ENCODE data around the gene SECISBP2.

GRCh38 chr9:89318313-89319193 is at the start of gene SECISBP2:
SECISBP2 (plus strand) TSS chr9:89318500.
- PRO-cap, 4 experiments = peak in 4 of 4 experiments; most common plus-strand start chr9:89318891 (in 4); most common minus-strand start chr9:89318414 (in 3)
- RAMPAGE, long total RNA, 4 experiments = start-site peak on the plus strand in 4 of 4 experiments, at chr9:89318487-89318555 at its widest, 509 to 1,049 reads per replicate

- PRO-cap, 4 experiments = no peak in any of the 4 experiments
- RAMPAGE, long total RNA, 4 experiments = no peak in any of the 4 experiments
These were observed 27.0 kb downstream of the SECISBP2 start for GRCh38 chr9:89345153-89345881.

- PRO-cap, 4 experiments = no peak in any of the 4 experiments
- RAMPAGE, long total RNA, 4 experiments = no peak in any of the 4 experiments
These were observed 39.5 kb downstream of the SECISBP2 start for GRCh38 chr9:89357840-89358256.

- PRO-cap, 4 experiments = no peak in any of the 4 experiments
- RAMPAGE, long total RNA, 4 experiments = no peak in any of the 4 experiments
These were observed 67.9 kb downstream of the SECISBP2 start for GRCh38 chr9:89386116-89386731.

- PRO-cap, 4 experiments = no peak in any of the 4 experiments
- RAMPAGE, long total RNA, 4 experiments = no peak in any of the 4 experiments
These were observed 70.3 kb downstream of the SEMA4D start for GRCh38 chr9:89427638-89428058.

DNA sequence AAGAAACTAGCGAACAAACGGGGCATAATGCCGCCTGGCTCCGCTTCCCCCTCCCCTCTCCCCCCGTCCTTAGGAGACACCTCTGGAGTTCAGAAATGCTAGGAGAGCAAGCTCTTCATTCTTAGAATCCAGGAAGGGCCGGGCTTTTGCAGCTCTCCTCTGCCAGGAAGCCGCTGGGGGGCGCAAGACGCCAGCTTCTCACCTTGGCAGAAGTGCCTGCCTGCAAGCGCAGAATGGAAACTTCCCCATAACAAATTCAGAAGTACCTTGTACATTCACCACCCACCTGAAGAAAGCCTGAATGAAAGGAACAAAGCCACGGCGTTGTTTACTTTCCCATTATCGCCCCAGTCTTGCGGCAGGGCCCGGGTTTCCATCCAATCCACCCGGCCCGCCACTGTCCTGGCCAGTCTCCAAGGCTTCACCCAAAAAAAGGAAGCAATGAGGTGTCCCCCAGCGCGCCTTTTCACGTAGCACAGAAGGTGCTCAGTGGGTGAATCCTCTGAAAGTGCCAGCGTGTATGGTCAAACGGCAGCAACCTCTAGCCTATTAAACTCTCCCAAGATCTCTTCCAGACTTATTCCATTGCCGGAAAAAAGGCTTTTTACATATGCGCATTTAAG is 1.7 kb upstream of the GADD45G start:
- PRO-cap, 4 experiments = no peak in any of the 4 experiments
- RAMPAGE, long total RNA, 4 experiments = no peak in any of the 4 experiments

- PRO-cap, 4 experiments = no peak in any of the 4 experiments
- RAMPAGE, long total RNA, 4 experiments = no peak in any of the 4 experiments
These were observed 94.8 kb downstream of the GADD45G start for GRCh38 chr9:89699500-89700175.

- PRO-cap, 4 experiments = peak in 4 of 4 experiments; most common plus-strand start chr9:89816208 (in 1); most common minus-strand start chr9:89816043 (in 4)
- RAMPAGE, long total RNA, 4 experiments = no peak in any of the 4 experiments
These were observed 211.1 kb downstream of the GADD45G start for GRCh38 chr9:89815874-89816339.

DNA sequence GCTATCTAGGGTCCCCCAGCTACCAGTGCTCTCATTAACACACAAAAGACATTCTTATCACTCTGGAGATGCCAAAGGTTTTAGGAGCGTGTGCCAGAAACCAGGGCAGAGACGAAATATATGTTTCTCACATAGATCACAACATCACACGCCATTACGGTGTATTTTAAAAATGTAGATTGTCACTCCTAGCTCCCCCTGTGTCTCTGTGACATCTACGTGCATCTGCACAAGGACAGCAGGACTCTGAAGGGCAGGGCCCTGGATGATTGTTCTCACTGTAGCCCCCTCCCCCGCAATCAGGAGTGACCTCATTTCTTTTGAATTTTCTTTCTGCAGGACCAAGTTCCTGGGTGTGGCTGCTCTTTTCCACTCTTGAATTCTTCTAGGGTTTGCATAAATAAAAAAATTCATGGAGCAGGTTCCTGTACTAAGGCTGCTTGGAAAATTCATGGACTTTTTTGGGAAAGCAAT is 311.4 kb downstream of the GADD45G start:
- PRO-cap, 4 experiments = no peak in any of the 4 experiments
- RAMPAGE, long total RNA, 4 experiments = no peak in any of the 4 experiments

GRCh38 chr9:90102186-90102661 is 497.4 kb downstream of the GADD45G start:
- PRO-cap, 4 experiments = no peak in any of the 4 experiments
- RAMPAGE, long total RNA, 4 experiments = no peak in any of the 4 experiments

DNA sequence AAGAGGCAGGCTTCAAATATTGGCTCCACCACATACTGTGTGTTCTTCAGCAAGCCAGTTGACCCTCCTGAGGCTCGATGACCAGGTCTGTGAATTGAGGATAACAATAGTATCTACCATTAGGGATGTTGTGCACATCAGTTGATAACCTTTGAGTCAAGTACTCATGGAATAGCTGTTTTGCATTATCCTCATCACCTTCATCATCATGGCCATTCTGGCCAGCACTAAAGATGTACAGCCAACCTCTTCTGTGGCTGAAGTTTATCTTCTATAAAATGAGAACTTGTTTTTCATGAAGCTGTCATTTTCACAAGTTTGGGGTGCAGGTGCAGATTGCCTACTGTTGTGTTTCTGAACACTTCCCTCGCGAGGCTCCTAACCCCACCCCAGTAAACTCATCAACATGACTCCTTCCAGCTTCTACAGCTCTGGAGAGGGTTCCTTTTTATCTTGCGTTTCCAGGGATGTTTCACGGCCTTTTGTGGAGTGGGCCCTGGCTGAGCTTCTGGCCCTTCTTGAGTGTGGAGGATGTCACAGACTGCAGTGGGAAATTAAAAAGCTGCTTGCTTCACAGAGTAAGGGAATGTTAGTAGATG is 24.7 kb downstream of the SYK start:
- PRO-cap, 4 experiments = no peak in any of the 4 experiments
- RAMPAGE, long total RNA, 4 experiments = no peak in any of the 4 experiments

DNA sequence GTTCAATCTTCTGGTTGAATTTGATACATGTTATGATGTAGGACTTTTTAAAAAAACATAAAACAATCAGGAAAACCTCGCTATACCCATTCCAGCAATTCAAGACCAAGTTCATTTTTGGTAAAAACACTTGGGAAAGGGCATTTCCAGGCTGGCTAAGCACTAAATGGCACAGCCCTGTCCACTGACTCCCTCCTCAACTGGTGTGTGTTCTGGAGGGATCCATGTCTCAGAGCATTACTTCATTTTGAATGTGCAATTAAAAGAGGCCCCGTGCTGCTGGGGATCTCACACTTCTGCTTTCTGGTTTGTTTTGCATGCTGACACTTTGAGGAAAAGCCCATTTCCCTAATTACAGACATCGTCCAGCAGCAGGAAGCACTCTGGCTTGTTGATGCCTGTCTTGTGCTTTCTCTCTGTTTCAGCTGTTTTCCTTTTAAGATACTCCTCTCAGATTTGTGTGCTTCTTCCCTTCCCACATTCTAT is 25.5 kb downstream of the SYK start:
- PRO-cap, 4 experiments = peak in 4 of 4 experiments; most common plus-strand start position 361 of the sequence (in 4); most common minus-strand start position 226 of the sequence (in 3)
- RAMPAGE, long total RNA, 4 experiments = no peak in any of the 4 experiments

DNA sequence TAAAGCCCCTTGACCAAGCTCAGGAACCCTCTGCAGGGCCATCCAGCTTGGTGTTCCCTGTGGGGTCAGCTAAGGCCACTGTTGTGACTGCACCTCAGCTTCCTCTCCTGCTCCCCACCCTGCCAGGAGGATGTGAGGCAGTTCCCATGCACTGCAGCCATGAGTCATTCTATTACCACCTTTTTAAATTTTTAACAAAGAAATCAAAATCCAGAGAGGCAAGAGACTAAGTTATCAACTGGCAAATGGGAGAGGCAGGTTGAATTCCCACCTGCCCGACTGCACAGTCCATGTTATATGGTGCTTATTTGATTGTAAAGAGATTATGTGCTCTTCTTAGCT is 174.8 kb downstream of the AUH start:
- PRO-cap, 4 experiments = no peak in any of the 4 experiments
- RAMPAGE, long total RNA, 4 experiments = no peak in any of the 4 experiments

GRCh38 chr9:91208786-91209336 is 152.9 kb downstream of the AUH start:
- PRO-cap, 4 experiments = no peak in any of the 4 experiments
- RAMPAGE, long total RNA, 4 experiments = no peak in any of the 4 experiments

DNA sequence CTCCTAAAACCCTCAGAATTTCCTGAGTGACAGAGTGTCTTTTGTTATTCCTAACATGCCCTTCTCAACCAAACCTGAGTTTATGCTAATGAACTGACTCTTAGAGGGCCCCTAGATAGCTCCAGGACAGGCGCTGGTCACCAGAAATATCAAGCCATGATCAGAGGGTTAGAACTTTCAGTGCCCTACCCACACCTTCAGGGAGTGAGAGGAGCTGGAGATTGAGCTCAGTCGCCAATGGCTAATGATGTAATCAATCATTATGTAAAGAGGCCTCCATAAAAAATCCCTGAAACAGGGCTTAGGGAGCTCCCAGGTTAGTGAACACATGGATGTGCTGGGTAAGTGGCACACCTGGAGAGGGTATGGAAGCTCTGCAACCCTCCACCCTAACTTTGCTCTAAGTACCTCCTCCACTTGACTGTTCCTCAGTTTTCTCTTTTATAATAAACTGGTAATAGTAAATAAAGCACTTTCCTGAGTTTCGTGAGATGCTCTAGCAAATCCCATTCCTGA is 15.6 kb downstream of the AUH start:
- PRO-cap, 4 experiments = no peak in any of the 4 experiments
- RAMPAGE, long total RNA, 4 experiments = no peak in any of the 4 experiments

DNA sequence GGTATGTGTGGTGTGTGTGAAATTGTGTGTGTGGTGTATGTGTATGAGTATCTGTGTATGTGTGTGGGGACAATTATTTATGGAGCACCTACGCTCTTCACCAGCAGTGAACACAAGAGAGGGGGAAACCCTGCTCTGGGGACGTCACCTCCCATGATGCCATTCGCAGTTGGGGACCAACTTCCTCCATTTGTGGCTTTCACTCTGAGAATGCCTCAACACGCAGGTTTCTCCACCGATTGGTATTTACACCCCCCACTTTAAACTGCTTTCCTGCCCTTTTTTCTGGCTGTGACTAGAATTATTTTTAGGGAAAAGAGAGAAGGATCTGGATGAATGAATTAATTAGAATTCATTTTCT is 238.0 kb downstream of the ROR2 start:
- PRO-cap, 4 experiments = peak in 2 of 4 experiments; most common plus-strand start position 196 of the sequence (in 1); most common minus-strand start position 112 of the sequence (in 1)
- RAMPAGE, long total RNA, 4 experiments = no peak in any of the 4 experiments

DNA sequence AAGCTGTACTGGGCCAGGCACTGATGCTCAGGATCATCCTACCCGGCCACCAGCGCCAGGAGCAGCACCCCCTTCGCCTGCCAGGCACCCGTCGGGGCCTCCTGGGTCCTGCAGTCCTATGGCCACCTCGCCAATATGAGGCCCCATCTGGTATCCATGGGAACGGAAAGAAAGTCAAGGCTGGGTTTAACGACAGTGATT is 132.6 kb downstream of the ROR2 start:
- PRO-cap, 4 experiments = no peak in any of the 4 experiments
- RAMPAGE, long total RNA, 4 experiments = no peak in any of the 4 experiments

GRCh38 chr9:91839499-91840216 is 110.4 kb downstream of the ROR2 start:
- PRO-cap, 4 experiments = no peak in any of the 4 experiments
- RAMPAGE, long total RNA, 4 experiments = start-site peak on the minus strand in 1 of 4 experiments, at chr9:91839991-91840042 at its widest, 6 reads per replicate

GRCh38 chr9:91857307-91857880 is 92.6 kb downstream of the ROR2 start:
- PRO-cap, 4 experiments = no peak in any of the 4 experiments
- RAMPAGE, long total RNA, 4 experiments = no peak in any of the 4 experiments

GRCh38 chr9:91873605-91874132 is 76.4 kb downstream of the ROR2 start:
- PRO-cap, 4 experiments = no peak in any of the 4 experiments
- RAMPAGE, long total RNA, 4 experiments = no peak in any of the 4 experiments

Measured in spleen (tissue), 7 donors.